Parotid gland (tissue), 1 donor: ENCODE results near the gene TRIP6.

- PRO-cap, result no peak
Observed at GRCh38 chr7:100493503-100493860, 9.8 kb downstream of the NYAP1 start.

DNA sequence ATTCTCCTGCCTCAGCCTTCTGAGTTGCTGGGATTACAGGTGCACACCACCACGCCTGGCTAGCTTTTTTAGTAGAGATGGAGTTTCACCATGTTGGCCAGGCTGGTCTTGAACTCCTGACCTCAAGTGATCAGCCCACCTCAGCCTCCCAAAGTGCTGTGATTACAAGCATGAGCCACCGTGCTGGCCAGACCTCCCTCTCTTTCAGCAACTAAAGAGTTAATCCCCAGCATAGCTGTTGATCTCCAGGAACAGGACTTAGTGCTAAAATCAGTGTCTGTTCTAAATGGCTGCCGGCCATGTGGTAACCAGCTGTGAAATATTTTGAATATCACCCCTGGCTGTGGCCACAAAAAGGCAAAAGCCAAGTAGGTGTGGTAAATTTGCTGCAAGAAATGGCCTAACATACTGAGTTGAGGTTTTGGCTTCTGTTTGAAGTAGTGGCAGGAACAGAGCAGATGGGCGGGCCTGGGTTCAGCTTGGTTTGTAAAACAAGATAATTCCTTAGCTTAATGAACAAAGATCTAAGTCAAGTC is 22.9 kb upstream of the AGFG2 start:
- PRO-cap, result no peak

DNA sequence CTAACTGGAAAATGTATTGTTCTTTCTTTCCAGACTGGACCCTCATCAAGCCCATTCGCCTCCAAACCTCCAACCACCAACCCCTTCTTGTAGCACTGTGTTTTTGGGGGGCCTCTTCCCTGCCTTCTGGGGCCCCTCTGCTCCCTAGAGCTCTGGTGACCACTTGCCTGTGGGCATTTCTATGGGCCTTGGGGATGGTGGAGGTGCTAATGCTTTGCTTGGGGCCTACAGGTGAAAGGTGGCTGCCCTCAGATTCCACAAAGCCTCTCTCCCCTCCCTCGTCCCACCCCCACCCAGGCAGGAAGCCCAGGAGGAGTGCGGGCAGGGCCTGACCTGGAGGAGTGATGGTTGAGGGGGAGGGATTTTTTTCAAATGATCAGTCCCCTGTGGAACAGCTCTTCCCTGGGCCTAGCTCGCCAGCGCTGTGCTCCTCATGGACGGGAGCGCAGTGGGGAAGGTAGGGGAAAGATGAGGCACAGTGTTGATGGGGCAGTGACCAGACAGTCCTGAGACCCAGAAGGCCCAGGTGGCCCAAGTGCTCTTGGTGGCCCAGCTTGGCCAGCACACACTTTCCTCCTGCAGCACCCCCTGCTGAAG is 8.7 kb downstream of the SAP25 start:
- PRO-cap, result no peak

GRCh38 chr7:100578993-100579482 is 5.3 kb upstream of the SAP25 start:
- PRO-cap, result no peak

DNA sequence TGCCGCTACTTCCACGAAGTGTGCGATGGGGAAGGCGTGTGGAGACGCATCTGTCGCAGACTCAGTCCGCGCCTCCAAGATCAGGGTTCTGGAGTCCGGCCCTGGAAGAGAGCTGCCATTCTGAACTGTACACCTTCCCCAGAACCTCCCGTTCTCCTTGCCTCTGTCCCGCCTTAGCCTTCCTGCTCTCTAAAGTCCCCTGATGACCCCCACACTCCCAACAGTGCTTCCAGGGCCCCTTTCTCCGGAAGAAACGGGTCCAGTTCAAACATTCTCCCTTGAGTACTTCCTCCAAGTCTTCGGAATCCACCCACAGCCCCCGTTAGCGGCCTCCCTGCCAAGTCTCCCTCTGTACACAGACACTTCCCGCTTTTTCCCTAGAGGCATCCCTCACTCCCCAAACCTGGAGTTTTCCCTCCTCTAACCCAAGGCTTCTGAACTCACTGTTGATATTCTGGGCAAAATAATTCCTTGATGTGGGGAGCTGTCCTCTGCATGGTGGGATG is 4.2 kb downstream of the FBXO24 start:
- PRO-cap, result no peak

GRCh38 chr7:100613820-100614047 is 1.4 kb downstream of the MOSPD3 start:
- PRO-cap, result no peak

DNA sequence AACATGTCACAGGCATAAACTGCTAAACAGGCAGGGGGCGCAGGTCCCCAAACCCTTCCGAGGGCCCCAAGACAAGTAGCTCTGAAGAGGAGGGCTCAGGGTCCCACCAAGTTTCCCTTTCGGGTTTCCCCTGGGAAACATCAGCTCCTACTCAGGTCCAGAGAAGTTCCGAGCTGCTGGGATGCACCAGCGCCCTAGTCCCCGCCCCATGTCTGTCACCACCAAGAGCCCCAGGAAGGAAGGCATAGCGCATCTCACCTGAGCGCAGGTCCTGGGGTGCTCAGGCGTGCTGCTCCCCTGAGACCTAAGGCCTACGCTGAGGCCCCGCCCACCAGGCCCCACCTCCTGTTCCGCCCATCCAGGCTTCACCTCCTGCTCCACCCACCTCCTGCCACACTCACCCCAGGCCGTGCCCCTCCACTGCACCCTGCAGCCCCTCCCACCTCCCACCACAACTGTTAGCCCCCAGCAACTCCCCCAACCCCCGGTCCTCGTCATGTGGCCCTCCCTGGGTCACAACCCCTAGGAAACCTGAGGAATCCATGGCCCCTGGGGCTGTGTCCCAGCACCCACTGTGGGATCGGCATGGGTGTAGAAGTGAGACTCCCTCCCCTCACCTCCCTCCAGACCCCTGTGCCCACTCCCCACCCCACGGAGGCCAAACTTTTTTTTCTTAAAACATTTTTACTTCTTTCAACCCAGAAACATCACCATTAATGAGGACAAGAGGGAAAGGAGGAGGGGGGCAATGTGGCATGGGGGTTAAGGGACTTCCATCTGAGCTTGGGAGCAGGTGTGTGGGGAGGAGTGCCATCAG is 1.3 kb upstream of the TFR2 start:
- PRO-cap, result no peak

GRCh38 chr7:100674128-100675156 is 902 bp downstream of the GNB2 start:
- PRO-cap, result unidirectional peak, plus-strand start at chr7:100674342

DNA sequence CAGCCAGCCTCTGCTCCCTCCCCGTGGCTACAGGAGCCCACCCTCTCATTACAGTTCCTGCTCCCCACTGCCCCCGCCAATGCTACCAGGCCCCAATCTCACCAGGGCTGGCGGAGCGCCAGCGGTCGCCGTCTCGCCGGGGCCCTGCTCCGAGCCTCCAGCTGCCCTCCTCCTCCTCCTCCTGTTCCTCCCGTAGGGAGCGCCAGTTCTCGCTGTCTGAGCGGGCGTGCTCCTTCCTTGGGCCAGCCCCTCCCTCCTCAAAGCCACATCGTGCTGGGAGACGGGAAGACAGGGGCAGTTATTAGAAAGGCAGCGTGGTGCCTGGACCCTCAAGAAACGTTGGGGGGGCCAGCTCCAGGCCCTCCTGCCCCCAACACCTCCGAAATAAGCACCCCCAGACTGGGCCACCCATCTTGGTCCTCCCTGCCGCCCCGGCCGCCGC is 7.5 kb downstream of the GIGYF1 start:
- PRO-cap, result no peak

DNA sequence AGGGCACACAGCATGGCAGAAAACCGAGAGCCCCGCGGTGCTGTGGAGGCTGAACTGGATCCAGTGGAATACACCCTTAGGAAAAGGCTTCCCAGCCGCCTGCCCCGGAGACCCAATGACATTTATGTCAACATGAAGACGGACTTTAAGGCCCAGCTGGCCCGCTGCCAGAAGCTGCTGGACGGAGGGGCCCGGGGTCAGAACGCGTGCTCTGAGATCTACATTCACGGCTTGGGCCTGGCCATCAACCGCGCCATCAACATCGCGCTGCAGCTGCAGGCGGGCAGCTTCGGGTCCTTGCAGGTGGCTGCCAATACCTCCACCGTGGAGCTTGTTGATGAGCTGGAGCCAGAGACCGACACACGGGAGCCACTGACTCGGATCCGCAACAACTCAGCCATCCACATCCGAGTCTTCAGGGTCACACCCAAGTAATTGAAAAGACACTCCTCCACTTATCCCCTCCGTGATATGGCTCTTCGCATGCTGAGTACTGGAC is 947 bp downstream of the POP7 start:
- PRO-cap, result no peak

DNA sequence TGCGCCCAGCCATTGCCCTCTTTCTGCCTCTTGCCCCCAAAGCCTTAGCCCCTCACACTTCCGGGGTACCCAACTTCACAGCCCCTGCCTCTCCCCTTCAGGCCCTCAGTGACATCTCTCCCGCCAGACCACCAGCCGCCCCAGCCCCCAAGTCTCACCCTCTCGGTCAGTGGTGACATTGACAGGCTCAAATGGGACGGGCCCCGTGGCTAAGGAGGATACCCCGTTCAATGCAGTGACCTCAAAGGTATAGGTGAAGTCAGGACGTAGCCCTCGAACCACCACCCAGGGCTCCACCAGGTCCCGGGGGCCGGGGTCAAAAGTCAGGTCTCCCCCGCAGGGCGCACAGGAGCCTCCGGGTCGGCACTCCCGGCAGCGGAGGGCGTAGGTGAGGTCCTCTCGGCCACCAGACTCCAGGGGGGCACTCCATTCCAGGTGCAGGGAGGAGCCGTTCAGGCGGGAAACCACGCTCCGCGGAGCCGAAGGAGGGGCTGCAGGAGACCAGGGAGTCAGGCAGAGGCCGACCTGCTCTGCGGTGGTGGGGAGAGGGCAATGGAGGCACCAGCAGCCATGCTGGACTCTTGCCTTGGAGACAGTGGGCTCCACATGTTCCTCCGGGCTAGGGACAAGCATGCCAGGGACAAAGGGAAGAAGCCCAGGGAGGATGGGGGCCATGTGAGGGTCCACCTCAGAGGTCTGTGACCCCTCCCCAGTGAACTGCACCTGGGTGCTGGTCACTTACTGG is 7.8 kb downstream of the EPHB4 start:
- PRO-cap, result no peak

GRCh38 chr7:100826336-100826559 is 1.1 kb downstream of the EPHB4 start:
- PRO-cap, result no peak

GRCh38 chr7:100865545-100865901 is 1.7 kb upstream of the TRIP6 start:
- PRO-cap, result no peak

DNA sequence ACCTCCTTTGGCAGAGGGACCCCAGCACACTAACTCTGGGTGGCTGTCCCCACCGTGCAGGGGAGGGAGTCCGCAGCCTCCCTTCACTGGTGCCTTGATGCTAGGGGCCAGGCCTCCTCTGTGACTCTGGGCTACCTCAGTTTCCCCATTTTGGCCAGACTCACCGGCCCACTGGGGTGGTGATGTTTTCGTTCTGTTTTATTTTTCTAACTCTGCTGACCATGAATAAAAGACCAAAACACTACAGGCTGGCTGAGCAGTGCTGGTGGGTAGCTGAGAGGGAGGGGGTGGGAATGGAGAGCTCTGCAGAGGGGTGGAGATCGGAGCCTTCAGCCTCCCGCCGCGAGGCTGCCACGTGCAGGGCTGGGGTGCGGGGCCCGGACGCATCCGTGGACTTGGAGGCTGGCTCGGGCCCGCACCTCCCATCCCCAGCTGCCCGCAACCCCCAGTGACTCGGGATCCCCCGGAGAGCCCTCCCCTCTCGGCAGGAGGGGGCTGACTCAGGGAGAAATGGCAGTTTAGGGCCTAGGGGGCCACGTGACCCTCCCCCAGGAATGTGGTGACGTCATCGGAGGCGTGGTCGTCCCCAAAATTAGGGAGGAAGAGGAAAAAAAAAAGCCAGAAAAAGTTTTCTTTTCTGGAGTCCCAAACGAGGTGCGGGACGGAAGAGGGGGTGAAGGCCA is at the start of gene TRIP6:
Gene TRIP6, plus strand, starts transcription at position 621 of the 683 bp plus-strand sequence.
- PRO-cap, result bidirectional peak, plus-strand start at position 652 of the sequence, minus-strand start at position 447 of the sequence

DNA sequence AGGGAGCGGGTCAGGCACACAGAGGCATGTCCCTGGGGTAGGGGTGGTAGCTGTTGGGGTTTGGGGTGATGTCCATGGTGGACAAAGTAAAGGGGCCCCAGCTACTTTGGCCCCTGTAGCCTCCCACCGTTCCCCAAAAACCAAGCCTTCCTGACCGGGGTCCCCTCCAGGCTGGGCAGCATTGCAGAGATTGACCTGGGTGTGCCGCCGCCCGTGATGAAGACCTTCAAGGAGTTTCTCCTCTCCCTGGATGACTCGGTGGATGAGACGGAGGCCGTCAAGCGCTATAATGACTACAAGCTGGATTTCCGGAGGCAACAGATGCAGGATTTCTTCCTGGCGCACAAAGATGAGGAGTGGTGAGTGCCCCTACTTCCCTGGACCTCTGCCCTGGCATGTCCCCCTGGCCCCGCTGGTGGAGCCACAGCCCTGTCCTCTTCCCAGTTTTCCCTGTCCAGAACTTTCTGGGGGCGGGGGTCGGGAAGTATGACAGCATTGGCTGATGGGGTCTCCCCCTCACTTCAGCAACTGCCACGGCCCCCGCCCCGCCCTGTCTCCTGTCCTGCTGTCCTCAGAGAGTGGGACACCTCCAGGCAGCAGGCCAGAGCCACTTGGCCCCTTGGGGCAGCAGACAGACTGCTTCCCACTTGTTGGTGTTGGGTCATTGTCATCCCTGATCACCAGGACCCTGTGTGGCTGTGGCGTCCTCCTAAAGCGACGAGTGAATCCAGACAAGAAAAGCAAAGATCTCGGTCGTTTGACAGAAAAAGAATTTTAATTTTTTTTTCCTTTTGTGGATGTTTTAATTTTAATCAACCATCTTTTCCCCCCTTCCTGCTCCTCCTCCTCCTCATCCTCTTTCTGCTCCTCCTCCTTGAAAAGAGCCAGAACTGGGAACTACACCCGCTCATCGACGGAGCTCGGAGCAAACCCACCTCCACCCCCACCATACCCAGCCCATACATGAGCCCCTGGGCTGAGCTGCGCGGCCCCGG is 7.3 kb downstream of the SRRT start:
- PRO-cap, result no peak

- PRO-cap, result no peak
Observed at GRCh38 chr7:100891111-100892102, 1.9 kb upstream of the UFSP1 start.

DNA sequence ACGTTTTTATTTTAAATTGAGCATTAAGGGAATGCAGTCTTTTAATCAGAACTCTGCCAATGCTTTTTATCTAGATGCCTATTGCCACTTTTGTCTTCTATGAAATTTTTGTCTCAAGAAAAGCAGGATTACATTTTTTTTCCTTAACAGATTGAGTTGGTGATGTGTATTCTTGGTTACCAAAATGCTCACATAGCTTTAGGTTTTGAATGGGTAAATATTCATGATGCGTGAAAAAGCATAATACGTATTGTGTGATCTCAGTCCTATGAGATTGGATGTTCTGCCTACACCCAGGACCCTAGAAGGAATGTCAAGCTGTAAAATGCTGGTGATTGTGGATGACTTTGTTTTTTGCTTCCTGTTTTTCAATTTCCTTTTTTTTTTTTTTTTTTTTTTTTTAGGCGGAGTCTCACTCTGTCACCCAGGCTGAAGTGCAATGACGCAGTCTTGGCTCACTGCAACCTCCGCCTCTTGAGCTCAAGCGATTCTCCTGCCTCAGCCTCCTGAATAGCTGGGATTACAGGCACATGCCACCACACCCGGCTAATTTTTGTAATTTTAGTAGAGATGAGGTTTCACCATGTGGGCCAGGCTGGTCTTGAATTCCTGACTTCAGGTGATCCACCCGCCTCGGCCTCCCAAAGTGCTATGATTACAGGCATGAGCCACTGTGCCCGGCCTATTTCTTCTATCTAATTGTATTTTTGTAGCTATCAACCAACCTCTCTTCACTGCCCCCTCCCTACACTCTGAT is 14.7 kb upstream of the ACHE start:
- PRO-cap, result no peak

GRCh38 chr7:100950739-100951014 is 1.3 kb downstream of the MUC3A start:
- PRO-cap, result no peak

GRCh38 chr7:101233855-101234335 is 3.7 kb downstream of the CLDN15 start:
- PRO-cap, result no peak

DNA sequence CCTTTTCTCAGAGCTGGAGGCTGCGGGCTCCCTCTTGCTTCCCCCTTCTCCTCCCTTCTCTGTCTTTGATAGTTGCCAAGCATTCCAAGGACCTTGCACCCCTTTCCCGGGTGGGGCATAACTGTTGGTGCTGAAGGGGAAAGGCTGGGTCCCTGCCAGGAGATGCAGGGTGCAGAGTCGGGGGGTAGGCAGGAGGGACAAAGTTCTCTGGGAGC is 2.2 kb downstream of the CLDN15 start:
- PRO-cap, result no peak